Mesangial cell (primary cell): ENCODE data around the gene ASAP2.

- RAMPAGE, long total RNA: no peak
Measured at GRCh38 chr2:9102571-9103632, 99.4 kb upstream of the MBOAT2 start.

DNA sequence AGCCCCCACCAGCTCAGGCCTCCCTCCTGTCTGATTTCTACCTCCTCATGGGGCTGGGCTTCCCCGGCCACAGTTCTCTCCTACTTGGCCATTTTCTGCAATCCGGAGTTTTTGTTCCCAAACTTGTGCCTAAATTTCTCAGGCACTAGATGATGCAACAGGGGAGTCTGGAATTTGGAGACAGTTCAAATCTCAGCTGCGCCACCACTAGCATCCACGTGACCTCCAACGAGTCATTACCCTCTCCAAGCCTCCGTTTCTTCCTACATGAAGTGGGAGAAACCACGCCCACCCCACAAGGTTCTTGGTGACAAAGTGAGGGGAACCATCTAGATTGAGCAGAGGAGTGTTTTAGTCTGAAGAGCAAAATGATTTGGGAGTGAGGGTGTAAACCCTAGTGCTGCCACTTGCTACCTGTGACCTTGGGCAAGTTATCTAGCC is 61.5 kb upstream of the ASAP2 start:
- RAMPAGE, long total RNA: no peak

DNA sequence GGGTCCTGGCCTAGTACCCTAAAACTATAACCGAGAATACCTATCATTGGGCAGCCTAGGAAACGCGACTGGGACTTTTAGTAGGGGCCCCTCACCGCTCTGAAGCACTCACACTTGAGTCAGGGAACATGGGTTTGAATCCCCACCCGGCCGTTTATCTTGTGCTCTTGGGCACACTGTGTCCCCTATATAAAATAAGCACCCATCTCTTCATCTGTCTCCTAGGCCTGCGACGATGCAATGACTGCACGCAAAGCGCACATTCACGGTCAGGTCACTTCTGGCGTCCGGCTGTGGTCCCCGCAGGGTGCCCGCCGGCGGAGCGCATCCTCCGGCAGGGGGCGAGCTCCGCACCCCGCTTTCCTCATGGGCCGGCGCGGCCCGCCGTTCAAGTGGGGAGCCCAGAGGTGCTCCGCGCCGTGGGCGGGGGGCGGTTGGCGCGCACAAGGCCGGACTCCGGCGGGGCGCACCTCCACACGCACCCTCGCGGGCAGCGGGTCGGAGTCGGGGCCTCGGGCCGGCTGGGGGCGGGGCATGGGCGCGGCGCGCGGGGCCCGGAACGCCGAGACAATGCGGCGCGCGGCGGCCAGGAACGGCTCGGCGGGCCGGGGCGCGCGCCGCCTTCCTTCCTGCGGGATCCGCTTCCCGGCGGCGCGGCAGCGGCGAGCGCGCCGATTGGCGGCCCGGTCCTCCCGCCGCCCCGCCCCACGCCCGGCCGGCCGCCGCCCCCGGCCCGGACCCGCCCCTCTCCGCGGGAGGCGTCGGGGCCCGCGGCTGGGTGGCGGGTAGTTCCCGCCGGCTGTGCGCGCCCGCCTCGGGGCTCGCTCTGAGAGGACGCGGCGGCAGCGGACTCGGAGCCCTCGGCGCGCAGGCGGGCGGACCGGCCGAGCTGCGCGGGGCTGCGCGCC is at the start of gene ASAP2:
TSS of gene ASAP2 (plus strand) at position 788 of the 908 bp plus-strand sequence.
- RAMPAGE, long total RNA: no peak

DNA sequence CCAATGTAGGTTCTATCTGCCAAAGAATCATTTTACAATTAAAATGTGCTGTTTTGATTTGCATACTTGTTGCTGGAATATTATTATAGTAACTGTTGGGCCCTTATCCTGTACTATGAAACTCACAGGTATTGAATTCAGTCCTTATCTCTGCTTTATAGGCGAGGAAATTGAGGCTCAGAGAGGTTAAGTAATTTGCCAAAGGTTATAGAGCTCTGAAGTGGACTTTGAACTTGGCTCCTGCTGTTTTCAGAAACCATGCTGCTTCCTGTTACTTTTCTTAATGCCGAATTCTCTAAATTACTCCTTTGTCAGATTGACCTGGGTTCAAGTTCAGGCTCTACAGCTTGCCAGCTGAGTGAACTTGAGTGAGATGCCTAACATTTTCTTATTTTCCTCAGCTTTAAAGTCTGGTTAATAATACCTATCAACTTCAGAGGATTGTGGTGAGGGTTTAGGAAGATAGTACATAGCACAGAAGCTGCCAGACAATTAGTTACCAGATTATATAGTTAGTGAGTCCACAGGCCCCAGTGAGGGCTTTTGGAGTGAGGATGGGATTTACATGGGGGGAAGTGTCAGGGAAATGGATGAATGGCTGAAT is 3.4 kb downstream of the ASAP2 start:
- RAMPAGE, long total RNA: no peak

- RAMPAGE, long total RNA: no peak
Measured at GRCh38 chr2:9211529-9212111, 5.0 kb downstream of the ASAP2 start.

- RAMPAGE, long total RNA: no peak
Measured at GRCh38 chr2:9311414-9312233, 105.0 kb downstream of the ASAP2 start.

DNA sequence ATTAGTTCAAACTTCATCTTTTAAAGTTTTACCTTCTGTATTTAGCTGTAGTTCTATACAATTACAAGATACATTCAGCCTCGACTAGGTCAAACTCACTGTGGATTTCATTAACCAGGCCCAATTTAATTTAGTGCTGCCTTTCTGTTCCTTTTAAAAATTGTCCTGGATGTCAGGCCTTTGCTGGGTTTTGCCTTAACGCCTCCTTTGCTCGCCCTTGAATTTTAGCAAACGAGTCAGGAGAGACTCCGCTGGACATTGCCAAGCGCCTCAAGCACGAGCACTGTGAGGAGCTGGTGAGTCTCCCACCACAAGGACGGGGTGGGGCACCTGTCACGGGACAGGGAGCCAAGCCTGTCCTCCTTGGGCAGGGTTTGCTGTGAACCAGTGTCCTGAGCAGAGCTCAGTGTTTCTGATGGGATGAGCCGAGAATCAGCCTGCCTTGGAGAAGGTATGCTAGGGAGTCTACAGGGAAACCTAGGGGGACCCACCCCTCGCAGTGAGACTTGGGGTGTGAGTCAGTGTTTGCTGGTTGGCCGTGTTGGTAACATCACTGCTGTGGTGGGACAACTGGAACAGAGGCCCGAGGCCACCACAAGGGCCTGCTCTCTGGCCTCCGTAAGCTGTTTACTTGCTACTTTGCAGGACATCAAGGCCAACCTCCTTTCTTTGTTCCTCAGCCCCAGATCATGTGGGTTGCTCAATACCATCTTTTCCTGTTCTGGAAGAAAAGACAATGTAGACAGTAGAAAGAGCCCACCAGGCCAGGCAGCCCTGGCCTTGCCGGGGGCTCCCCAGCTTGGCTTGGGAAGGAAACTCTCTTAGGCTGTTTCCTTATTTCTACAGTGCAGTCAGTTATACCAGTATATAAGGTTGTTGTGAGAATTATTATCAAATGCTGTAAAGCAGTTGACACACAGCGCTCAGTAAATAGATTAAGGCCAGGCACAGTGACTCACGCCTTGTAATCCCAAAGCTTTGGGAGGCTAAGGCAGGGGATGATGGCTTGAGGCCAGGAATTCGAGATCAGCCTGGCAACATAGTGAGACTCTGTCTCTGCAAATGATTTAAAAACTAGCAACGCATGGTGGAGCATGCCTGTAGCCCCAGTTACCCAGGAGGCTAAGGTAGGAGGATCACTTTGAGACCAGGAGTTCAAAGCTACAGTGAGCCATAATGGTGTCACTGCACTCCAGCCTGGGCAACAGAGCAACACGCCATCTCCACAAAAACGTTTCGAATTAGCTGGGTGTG is 42.4 kb downstream of the ITGB1BP1 start:
- RAMPAGE, long total RNA: no peak

GRCh38 chr2:9473211-9474216 is 837 bp upstream of the IAH1 start:
- RAMPAGE, long total RNA: no peak

GRCh38 chr2:9495192-9495884 is 21.0 kb downstream of the IAH1 start:
- RAMPAGE, long total RNA: no peak

GRCh38 chr2:9565242-9565814 is 9.7 kb upstream of the ADAM17 start:
- RAMPAGE, long total RNA: no peak

DNA sequence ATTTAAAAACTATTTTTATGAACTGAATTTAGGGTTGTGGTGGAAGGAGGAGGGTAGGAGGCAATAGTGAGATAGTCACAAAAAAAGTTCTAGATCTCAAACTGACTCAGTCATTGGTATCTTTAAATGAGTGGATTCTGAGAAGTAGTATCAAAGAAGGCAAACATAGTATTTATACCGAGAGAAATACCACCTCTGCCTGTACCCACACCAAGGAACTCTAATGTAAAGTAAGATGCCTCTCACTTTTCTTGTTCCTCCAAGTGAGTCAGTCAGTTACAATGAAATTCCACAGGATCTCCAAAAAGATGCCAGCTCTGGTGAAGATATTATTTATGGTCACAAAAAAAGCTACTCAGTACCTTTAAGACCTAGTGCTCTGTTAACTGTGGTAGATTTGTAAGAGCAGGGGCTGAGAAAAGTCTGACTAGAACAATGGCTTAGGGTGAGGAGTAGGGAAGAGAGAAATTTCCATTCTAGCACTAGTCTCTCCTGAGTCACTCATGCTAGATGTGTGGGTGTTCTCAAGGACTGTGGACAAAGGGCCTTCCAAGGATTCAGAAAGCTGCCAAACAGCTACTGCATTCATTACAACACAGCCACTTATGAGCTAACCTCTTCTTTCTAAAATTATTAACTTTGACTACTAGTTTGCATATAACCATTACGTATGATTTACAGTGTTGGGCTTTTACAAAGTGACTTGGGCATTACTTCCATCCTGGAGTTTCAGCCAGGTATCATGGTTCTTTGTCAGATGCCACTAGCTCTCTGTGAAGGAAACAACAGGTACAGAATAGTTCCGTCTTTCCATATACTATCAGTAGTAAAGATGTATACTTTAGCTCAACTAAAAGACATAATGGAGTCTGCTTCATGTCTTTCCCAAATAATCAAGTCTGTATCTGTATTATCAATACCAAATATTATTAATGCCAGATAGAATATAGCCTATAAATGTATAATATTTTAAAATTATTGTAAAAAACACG is 36.1 kb downstream of the YWHAQ start:
- RAMPAGE, long total RNA: no peak

DNA sequence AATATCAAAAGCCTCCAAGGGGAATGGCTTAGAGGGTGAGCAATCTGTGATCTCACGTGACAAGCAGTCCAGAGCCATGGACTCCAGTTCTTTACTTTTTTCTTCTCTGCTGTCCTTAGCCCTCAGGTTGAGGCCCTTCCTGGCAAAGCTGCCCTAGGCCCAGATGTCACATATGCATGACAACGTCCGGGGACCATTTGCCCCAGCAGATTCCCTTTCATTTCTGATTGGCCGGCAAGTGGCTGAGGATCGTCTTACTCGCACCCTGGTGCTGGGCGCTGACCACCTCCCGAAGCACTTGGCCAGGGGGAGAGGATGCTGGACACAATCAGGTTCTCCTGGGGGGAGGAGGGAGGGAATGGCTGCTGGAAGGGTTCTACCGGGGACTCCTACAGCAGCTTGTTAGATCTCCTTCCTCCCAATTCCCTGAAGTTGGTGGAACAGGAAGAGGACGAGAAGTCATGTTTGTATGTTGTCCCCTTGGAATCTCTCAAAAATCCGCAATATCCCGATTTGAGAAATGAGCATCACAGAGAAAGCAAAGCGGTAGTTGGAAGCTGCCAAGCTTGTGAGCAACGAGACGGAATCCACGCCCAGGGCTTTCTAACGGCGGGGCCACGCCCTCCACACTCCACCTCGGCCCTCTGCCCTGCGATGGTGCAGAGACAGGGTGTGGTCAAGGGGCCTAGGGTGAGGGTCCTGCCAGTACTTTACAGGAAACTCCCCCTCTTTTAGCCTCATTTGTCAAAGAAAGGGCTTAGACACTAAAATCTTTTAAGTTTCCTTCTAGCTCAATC is 61.8 kb upstream of the YWHAQ start:
- RAMPAGE, long total RNA: no peak

DNA sequence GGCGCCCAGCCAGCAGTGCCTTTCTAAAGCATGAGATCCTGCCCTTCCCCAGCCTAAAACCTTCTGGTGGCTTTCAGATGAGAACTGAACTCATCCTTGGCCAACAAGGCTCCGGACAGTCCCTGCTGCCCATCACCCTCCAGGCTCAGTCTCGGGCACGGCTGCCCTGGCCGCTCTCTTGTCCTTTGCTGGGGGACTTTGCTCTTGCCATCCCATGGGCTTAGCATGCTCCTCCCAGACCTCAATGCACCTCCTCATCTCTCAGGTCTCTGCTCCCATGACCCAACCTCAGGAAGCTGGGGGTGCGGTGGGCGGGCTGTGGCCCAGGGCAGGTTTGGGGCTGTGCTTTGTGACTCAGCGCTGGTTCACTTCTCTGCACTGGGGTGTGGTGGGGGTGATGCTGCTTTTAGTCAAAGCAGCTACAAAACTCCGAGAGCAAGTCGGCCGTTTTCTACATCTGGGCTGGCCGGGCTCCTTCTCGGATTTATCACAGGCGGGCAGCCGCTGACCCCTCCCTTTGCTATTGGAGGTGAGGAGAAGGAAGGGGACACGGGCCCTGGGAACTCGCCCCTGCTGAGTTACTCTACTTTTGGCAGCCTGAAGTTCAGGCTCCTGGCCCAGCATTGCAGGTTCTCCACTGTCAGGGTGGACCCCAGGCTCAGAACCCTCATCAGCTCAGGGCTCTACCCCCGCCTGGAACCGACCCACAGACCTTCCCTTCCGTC is 90.7 kb upstream of the TAF1B start:
- RAMPAGE, long total RNA: no peak

- RAMPAGE, long total RNA: no peak
Measured at GRCh38 chr2:9778472-9778888, 64.8 kb upstream of the TAF1B start.

DNA sequence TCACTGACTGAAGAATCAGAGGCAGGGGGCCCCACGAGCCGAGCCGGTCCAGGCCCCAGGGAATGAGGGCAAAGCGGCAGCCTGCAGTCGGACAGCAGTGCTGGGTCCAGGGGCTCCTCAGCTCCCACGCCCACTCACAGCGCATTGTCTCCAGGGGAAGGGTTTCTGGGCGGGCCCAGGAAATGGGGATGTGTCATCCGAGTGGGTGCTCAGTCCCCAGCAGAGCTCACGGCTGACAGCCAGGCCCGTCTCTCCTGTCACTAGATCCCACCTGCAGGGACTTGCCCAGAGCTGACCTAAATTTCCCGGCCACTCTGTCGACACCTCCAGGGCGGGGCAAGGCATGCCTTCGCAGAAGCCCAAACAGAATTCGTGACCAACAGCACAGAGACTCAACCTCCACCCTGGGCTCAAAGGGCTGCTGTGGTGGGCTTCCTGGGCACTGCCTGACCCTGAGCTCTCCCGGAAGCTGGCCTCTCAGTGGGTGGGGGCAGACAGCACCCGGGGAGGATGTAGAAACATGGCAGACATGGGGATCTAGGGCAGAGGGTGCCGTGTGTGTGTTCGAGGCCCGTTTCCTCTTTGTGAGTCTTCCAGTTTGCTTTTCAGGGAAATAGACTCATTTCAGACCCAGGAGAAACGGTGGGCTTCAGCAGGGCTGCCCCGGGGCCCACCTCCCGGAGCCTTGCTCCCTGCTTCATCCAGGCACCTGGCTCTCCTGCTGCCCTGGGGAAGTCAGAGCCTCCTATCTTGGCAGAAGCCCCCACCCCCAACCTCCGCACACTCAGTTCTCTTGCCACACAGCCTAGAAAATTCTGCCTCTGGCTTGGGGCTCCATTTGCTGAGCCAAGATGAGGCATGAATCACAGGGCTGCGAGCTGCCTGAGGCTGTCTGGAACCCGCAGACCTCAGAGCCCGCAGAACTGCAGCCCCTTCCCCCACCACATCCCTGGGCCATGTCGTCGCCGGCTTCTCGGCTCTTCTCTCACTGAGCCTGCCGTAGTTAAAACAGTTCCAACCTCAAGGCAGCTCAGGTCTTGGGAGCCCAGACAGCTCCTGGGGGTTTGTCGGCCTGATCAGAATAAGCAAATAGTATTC is 41.9 kb upstream of the TAF1B start:
- RAMPAGE, long total RNA: no peak

DNA sequence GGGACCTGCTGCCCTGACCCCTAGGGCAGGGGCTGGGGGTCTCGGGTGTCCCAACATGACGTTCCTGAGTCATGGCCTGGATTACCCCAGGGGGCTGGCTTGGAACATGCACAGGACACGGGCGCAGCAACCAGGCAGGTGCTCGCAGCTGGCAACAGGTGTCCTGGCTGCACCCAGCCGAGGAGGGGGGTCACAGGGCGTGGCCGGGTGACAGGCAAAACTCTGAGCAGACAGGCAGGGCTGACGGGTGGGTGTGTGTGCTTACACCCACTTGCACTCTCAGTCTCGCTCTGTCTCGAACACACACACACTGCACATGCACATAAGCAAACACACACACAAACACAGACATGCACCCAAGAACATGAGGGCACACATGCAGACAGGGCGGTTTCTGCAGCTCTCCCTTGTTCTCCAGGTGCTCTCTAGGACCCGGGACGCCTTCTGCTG is 33.8 kb upstream of the TAF1B start:
- RAMPAGE, long total RNA: no peak

DNA sequence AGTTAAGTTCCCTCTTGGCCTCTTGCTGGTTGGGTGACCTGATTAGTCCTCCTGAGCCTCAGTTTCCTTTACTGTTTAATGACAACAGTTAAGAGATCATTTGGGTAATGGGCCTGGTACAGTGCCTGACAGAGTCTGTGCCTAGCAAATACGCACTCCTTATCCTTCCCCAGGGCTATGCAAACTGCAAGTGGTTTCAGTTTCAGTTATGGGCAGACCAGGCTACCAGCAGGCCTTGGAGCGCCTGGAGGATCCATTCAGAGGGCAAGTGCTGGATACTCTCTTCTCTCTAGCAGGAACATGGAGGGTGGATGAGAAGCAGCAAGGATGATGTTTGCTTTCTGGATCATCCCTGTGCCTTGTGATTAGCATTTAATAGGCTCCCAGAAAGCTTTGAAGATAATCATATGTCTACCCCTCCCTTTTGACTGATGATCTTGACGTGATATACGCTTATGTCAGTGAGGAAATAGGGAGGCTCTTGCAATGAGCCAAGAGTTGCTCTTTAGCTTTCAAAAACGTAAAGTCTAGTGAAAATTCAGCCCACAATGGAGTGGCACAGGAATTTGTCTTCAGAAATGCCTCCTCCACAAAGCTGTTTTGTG is 12.4 kb upstream of the TAF1B start:
- RAMPAGE, long total RNA: no peak

- RAMPAGE, long total RNA: no peak
Measured at GRCh38 chr2:9954236-9954838, 2.8 kb downstream of the GRHL1 start.

GRCh38 chr2:9982379-9982705 is 30.8 kb downstream of the GRHL1 start:
- RAMPAGE, long total RNA: no peak

GRCh38 chr2:10028780-10029917 is 14.2 kb upstream of the KLF11 start:
- RAMPAGE, long total RNA: no peak